HCT116 (cell line): ENCODE measurements around a stretch of chr4.

DNA sequence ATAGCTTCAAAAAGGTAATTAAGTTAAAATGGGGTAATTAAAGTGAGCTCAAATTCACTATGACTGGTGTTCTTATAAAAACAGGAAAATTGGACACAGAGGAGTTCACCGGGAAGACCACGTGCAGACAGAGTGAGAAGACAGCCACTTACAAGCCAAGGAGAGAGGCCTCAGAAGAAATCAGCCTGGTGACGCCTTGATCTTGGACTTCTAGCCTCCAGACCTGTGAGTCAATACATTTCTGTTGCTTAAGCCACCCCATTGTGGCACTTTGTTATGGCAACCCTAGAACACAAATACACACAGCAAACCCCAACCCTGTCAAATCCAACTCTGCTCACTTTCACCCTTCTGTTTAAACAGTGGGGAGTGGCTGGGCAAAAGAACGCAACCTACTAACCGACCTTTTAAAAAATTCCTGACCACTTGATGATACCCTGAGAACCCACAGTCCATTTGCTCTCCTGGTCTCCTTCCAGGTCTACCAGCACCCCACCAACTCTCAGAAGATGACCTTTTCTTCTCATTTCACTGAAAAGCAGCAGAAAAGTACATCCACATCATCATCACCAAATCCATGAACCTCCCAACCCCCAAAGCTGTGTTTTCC is 4.0 kb upstream of the CD38 start:
- RRBS: no CpG with 5 or more reads among the region's 5 CpGs

DNA sequence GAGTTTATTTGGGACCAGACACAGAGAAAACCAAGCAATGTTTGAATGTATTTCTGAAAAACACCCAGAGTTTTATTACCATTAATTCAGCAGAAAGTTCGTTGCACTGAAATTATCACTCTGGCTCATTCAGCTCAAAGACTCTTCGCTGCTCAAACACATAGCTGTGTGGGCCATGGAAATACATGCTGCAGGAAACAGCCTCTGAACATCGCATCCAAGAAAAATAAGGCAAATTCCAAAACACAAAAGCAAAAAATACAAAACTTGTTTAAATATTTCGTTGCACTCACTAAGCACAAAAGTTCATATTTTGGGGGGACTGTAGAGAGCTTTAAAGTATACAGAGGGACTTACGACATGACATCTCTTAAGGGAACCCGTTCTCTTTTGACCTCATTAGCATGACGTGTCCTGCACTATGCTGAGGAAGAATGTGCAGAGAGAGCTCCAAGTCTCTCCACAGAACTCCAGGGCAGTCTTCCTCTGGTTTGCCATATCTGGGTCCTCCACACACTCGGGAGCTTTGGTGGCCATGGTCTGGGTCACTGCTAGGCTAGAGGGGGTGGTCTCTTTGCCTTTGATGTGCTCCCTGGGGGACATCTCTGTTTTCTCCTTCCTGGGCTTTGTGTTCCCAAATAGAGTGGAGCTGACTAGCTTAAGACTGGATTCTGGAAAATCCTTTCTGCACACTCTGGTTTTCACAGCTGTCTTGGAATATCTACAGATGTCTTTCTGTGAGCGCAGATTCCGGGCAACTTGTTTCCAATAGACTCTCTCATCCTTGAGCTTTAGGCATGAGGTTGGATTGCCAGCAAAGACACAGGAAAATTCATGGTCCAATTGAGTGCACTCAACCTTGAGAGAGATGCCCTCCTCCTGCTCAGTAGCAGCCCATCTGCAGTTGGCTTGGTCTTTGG is 2.8 kb downstream of the FGFBP1 start:
- RRBS: no CpG with 5 or more reads among the region's 10 CpGs

GRCh38 chr4:16001490-16001981 is 38.6 kb upstream of the FGFBP2 start:
- RRBS: no CpG with 5 or more reads among the region's 5 CpGs

DNA sequence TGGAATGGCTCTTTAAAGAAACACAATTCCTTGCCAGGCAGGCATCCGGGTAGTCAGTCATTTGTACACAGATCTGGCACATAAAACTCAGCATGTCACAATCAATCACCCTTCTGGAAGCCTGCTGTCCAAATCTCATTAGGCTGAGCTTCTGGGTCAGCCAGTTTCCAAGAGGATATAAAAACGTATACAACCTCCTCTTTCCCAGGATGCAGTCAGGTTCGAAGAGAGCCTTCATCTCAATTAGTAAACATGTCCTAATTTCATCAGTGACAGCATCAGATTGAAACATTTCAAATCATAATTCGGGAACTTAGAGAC is 26.7 kb downstream of the PROM1 start:
- RRBS: no CpG with 5 or more reads among the region's 4 CpGs

DNA sequence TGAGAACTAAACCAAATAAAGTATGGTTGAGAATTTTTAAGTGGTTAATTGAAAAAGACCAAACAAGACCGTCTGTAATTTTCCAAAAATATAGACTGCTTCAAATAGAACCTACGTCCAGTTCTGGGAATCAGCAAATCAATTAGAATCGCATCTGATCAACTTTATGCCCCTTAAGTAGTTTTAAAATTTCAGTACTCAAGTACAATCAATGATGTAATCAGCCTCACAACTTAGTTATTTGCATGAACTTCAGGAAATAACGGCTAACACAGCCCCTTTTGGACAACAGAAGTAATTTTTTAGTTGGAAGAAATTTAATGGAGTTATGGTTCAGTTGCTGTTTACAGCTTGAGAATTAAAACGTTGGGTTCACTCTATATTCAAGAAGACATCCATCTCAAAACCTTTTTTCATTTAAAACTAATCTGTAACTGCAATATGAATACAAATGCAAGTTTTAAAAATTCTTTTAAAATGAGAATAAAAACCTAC is 1.1 kb downstream of the TAPT1 start:
- RRBS: no CpG with 5 or more reads among the region's 5 CpGs

- RRBS: no CpG with 5 or more reads among the region's 21 CpGs
Observed at GRCh38 chr4:16227444-16227939, 1.2 kb upstream of the TAPT1 start.

DNA sequence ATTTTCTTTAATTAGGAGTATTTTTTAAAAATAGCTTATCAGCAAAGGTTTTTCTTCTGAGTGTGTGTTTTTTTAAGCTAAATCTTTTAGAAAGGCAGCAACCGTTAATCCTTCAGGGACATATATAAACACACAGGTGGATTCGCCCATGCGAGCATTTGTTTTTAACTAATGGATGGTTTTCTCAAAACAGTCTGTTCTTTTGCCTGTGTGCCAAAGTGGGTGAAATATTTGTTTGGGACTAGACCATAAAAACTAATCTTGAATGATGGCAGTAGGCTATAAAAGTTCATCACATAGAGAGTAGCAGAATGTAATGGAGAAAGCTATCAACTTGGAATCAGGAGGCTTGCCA is 7.3 kb upstream of the TAPT1 start:
- RRBS: no CpG with 5 or more reads among the region's 3 CpGs

DNA sequence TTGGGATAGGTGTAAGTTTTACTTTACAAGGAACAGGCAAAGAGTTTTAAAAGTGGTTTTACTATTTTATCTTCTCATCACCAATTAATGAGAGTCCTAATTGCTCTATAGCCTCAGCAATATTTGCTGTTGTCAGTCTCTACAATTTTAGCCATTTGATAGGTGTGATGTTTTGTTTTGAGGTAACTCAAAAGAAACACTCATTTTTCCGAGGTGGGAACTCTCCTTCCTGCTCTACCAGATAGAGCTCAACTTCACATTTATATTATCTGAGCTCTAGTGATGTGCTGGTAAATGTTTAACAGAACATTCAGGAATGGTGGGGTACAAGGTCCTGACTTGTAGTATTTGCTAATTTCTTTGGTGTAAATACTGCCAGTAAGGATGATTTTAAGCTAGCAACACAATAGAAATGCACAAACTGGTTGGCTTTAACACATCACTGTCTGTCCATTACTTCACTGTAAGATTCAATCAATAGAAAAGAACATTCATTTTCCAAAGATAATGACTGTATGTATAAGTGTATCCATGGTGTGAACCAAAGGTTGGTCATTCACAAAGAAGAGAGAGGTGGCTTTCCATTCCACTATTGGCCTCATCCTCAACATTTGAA is 62.7 kb downstream of the LDB2 start:
- RRBS: no CpG with 5 or more reads among the region's 1 CpG

DNA sequence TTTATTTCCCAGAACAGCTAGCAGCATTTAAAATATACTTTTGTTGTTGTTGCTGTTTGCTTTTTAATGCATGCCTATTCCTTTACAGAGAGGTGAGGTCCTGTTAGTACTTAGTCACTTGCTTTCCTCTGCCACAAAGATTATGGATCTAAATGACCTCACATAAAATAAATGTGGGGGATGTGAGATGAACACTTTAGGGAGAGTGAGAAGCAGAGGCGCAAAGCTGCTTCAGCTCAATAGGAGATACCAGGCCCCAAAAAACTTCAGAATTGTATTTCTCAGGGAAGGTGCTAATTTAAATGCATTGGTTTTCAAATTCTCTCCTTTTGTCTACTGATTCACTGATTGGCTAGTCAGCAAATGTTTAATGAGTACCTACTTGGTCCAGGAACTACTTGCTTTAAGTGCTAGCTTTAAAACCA is 4.0 kb downstream of the LDB2 start:
- RRBS: no CpG with 5 or more reads among the region's 1 CpG

GRCh38 chr4:16896213-16896724 is 2.2 kb downstream of the LDB2 start:
- RRBS: no CpG with 5 or more reads among the region's 1 CpG

DNA sequence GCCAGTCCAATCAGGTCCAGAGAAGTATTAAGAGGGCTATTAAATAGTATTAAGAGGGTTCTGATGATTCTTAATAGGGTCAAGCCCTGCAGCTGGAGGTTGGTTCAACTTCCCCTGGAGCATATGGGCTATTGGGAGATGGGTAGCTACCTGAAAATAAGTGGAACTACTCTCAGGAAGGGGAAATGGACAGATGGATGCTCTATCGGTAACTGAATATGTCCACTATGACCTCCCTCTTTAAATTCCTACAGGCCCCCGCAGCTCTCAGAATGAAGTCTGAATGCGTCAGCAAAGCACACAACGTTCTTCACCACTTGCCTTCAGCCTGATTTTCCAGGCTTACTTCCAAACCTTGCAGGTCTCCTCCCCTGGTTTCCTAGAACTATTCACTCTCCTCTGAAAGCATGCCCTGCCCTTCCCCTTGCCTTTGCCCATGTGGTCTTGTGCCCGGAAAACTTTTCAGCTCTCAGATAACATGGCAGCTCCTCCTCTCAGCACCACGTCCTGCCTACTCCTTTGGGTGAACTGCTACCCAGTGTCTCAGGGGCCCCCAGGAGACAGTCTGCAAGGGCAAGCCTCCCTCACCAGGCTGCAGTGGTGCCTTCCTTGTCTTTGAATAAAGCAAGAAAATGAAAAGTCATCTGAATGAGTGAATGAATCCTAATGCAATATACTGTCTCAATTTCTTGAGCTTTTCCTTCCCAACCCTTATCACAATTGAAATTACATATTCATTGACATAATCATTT is 268.5 kb upstream of the LDB2 start:
- RRBS: no CpG with 5 or more reads among the region's 6 CpGs

DNA sequence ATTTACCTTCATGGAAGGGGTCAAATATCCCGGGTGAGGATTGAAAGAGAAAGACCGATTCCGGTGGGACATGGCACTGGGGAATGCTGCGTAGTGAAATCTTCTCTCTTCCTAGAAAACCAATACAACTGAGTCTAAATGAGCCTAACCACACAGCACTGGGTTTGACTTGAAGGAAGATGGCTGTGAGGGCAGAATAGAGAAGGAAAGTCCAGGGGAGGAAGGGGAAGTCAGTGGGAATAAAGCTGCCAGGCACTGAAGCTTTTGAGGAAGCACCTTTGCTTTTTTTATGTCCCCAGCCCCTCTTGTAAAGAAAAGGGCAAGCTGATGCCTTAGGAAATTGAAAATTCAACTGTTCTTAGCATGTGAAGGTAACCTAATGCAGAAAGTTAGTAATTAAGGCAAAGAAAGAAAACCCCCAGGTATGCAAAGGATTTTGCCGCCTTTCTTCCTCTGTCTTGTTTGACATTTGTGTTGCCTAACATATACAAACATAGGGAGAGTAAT is 20.6 kb downstream of the MED28 start:
- RRBS: no CpG with 5 or more reads among the region's 5 CpGs

DNA sequence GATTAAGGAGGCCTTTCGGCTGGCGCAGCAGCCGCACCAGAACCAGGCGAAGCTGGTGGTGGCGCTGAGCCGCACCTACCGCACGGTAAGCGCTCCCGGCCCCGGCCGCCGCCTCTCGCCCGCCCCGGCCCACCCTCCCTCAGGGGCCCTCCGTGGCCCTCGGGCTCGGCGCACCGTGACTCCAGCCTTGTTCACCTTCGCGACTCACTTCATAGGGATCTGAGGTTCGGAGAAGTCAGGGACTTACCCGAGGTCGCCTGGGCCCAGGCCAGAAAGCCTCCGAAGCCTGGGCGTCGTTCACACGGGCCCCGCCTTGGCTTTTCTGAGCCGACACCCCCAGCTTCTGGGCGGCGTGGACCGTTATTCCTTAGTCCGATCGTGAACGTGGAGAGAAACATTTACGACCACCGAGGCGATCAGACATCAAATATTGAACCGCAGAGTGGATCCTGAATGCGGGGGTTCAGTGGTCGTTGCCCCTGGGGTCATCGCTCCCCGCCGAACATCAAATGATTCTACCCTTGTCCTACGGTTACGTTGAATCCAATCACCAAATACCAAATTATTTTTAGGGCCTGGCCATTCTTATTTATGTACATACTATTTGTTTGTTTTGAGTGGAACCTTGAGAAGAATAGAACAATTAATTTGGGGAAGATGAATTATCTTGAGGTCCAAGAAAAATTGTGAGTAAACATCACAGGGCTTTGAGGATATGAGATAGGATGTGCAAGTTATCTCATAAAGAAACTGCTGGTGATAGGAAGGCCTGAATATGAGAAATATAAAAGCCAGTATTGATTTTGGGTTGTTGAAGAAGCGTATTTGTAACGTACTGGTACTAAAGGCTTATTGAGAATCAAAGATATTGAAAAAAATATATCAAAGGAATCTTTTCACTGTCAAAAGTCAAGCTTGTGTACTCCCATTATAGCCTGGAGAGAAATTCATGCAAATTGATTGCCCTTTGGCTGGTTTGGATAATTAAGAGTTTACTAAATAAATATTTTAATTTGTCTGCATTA is 637 bp downstream of the NCAPG start:
- RRBS: no CpG with 5 or more reads among the region's 51 CpGs

GRCh38 chr4:17870177-17870690 is 59.5 kb downstream of the NCAPG start:
- RRBS: no CpG with 5 or more reads among the region's 4 CpGs

DNA sequence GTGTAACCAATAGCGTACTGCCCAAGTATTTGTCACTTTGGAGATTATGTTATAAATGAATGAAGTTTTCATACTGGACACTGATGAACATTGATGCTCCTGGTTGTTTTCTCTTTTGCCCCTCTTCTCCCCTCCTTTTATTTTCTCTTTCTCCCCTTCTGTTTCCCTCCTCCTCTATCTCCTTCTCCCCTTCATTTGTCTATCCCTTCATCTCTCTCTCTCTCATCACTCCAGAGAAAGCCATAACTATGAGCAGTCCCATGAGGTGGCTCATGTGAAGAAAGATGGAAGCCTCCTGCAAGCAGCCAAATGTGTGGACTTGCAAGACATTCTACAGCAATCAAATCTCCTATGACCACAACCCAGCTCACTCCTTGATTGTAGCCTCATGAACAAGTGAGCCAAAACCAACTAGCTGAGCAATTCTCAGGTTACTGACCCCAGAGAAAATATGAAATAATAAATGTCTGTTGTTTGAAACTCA is 104.2 kb downstream of the NCAPG start:
- RRBS: no CpG with 5 or more reads among the region's 1 CpG

GRCh38 chr4:20253613-20254471 is 2.1 kb downstream of the SLIT2 start:
- RRBS: 97% methylated on average over 6 of the region's 51 CpGs

- RRBS: no CpG with 5 or more reads among the region's 43 CpGs
Observed at GRCh38 chr4:20983603-20984752, 283.7 kb downstream of the PACRGL start.

DNA sequence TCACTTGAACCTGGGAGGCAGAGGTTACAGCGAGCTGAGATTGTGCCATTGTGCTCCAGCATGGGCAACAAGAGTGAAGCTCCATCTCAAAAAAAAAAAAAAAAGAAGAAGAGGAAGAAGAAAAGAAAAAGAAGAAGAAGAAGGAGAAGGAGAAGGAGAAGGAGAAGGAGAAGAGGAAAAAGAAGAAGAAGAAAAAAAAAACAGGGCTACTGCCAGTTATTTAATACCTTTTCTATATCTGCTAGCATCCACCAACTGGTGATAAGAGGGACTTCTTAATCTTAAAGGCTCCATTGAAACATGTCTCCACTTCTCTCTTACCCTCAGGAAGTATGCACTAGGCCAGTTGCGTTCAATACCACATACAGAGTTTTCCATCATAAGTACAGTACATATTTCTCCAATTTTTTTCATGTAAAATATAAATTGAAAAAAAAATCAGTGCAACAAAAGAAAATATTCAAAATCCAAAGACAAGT is 228.7 kb downstream of the KCNIP4 start:
- RRBS: no CpG with 5 or more reads among the region's 2 CpGs